ENCODE results near the genes TAF1A and WDR26.

DNA sequence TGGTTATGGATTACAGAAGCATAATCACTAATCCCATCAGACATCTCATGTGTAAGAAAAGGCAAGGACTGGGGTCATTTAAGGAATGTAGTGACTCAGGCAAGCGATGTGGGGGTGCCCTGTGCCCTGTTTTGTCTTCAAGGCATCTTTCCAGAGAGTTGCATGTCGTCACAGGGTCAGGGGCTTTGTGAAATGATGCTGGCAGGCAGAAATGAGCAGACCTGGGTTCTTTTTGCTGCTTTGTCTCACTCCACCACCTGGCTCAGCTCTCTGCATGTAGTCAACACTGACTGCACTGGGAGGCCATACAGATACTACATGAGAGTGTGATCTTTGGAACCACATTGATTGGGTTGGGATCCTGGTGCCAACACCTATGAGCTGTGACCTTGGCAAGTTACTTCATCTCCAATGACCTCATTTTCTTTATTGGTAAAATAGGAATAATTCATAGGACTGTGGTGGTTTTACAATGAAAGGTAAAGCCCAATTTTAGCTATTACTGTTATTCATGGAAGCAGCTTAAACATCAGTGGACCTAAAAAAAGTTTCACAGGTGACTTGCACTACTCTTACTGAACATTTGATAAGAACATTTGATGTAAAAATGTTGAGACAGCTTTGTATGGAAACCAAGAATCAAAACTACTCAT is 8.3 kb upstream of the HHIPL2 start:
- PRO-cap: no peak

DNA sequence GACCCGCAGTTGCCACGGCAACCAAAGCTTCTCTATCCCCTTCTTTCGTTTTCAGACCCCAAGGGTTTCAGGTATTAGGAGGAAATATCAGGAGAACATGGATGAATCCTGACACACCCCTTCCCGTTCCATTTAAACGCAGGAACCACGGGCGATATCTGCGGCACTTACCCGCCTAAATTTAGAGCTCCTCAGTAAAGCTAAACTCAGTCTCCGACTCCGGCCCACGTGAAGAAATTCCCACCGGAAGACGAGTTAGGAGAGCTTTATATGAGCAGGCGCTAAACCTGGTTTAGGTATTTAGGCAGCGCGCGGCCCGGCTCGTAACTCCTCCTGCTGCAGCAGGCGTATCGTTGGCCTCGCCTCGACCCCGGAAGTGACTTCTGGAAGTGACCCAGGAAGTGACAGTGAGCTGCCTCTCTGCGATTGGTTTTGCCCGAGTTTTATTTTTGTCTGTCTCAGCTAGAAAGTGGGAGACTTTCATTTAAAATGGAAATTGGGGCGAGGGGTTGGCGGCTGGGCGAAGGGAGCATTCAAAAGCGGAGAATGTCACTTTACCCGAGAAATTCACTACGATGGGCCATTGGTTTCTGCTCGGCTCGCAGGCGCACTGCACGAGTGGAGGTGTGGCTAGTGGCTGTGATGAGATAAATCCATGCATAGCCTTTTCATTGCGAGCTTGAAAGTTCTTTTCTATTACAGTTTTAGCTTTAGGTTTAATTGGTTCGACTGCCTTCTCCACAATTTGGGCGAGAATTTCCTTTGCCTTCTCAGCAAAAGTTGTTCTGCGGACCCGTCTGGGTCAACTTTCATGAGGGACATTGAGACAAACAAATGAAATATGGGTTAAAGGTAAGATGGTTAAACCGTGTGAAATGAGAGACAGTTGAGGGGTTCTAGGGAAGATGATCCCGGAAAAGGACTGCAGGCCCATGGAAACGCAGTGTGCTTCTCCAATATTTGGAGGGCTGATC is at the start of gene TAF1A:
TSS of gene TAF1A (minus strand) at position 378 of the 974 bp plus-strand sequence.
- PRO-cap: bidirectional peak, plus-strand start at position 472 of the sequence, minus-strand start at position 351 of the sequence

DNA sequence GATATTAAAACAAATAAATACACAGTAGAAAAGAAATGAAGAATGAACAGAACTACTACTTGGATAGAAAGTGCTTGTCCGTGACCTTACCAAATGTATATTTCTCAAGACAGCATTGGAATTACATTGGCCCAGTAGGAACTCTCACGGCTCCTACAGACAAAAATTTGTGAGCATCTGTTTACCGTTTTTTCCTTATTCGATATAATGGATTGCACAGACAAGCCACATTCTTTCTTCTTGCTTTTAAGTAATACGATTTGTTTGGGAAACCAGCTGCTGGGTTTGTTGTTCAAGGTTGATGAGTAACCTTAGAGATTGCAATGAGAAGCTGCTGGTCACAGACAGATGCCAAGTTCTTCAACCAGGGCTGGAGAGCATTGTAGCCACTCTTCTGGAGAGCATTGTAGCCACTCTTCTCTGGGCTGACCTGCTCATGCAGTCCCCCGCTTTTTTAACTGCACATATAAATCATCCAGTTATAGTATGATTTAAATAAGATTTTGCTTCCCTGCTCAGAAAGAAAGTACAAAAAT is 1.4 kb upstream of the MIA3 start:
- PRO-cap: no peak

- PRO-cap: no peak
Measured at GRCh38 chr1:223116586-223117131, 26.4 kb downstream of the TLR5 start.

DNA sequence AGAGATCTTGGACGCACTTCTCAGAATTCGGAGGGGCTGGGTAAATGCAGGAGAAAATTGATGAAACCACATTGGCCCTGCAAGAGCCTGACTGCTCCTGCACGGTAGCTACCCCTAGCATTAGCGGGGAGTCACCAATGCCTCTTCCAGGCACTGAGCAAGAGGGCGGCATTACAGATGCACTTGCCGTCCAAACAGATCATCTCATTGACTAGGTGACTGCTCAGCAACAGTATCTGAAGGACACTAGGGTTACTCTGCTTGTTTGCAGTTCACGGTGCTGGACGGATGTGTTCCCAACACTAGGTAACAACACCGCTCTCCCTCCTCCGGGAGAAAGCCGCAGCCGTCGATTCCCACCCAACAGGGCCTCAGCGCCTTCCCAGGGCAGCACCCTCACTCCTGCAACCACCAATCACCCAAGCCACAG is 939 bp downstream of the TLR5 start:
- PRO-cap: no peak

DNA sequence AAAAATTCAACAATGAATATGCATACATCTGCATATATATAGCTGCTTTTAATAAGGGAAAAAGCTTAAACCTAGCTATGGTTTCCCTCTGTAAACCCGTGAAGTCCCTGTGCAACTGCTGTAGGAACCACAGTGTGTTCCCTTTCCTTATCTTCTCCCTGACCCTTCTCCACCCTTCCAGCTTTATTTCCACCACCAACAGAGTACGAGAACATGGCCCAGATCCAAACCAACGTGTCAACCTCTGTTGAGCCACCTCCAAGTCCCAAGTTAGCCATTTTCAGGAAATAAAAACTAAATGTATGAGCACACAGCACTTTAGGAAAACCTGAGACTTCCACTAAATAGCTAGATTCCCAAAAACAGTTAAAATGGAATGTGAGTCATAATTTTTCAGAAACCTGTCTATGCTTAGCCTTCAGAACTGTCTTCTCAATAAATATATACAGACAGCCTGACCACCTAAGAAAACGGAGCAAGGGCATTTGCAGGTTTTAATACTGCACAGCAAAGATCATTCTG is 20.2 kb downstream of the SUSD4 start:
- PRO-cap: no peak

- PRO-cap: no peak
Measured at GRCh38 chr1:223627885-223628573, 37.5 kb downstream of the CAPN8 start.

GRCh38 chr1:223748175-223748669 is 35.9 kb downstream of the CAPN2 start:
- PRO-cap: no peak

DNA sequence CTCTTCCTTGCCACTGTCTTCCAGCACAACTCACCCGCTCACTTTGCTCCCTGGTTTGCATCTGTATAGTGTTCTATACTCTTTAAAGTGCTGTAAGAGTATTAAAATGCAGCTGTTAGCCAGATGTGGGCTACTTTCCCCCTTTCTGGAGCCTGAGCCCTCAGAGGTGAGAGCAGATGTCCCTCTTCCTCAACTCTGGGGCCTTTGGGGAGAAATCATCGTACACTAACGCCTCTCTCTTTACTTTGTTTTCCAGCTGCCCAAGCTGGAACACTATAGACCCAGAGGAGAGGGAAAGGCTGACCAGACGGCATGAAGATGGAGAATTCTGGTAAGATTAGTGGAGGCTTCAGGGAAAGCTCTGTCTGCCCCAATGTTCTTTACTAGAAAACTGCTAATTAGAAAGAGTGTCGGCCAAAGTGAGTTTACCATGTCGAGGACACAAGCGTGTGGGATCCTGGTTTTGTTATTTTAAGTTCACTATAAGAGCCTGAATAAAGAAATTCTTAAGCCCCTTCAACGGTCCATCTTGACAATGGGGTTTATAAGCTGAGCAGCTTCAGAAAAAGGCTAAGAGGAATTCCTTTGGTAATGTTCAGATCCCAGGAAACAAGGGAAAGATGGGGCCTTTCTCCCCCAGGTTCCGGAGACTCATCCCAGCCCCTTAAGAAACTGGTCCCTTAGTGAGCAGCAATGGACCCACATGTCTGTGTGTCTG is 39.6 kb downstream of the CAPN2 start:
- PRO-cap: no peak

DNA sequence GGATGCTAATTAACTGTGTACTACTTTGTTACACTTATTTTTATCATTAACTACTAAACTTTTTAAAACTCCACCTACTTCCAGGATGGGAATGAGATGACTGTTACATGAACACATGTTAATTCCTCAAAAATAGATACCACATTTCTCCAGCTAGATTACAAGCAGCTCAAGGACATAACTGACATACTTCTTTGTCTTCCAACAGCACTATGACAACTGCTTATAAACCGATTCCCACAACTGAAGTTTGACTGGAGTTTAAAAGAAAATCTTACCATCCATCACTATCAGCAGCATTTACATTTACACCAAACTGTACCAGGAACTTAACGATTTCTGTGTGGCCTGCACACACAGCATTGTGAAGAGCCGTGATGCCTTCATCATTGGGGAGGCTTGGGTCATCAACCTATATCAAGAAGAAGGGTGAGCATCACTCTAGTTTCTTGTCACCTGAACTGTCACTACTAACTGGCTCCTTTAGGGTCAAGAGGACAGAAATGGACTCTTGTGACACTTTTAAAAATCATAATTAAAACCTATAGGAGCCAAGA is 53.6 kb downstream of the TP53BP2 start:
- PRO-cap: no peak

DNA sequence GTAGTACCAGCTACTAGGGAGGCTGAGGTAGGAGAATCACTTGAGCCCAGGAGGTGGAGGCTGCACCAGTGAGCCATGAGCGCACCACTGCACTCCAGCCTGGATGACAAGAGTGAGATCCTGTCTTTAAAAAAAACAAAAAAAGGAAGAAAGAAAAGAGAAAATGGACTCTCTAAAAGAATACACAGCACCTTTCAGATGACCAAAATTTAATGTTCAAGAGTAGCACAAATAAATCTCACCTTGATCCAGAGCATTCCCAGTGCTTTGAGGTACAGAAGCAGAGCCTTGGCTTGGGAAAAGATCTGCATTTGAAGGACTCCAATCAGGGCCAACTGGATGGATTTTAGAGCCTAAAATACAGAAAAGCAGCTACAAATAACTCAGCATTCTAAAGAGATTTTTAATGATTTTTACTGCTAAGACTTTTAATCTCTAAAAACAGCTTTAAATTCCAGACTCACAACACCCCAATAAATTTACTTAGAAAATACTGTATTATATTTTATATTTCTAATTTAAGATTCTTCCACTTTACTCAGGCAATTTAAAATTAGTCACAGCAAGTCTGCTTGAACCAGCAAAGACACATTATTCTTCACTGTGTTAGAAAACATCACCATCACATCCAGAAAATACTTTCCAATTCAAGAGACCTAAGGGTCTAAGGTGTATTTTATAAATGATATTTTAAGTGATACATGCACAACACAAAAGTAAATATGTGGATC is 45.1 kb downstream of the TP53BP2 start:
- PRO-cap: no peak

- PRO-cap: no peak
Measured at GRCh38 chr1:223831743-223832224, 14.0 kb downstream of the TP53BP2 start.

- PRO-cap: no peak
Measured at GRCh38 chr1:224186807-224187052, 3.7 kb downstream of the DEGS1 start.

- PRO-cap: no peak
Measured at GRCh38 chr1:224195098-224195630, 12.1 kb downstream of the DEGS1 start.

DNA sequence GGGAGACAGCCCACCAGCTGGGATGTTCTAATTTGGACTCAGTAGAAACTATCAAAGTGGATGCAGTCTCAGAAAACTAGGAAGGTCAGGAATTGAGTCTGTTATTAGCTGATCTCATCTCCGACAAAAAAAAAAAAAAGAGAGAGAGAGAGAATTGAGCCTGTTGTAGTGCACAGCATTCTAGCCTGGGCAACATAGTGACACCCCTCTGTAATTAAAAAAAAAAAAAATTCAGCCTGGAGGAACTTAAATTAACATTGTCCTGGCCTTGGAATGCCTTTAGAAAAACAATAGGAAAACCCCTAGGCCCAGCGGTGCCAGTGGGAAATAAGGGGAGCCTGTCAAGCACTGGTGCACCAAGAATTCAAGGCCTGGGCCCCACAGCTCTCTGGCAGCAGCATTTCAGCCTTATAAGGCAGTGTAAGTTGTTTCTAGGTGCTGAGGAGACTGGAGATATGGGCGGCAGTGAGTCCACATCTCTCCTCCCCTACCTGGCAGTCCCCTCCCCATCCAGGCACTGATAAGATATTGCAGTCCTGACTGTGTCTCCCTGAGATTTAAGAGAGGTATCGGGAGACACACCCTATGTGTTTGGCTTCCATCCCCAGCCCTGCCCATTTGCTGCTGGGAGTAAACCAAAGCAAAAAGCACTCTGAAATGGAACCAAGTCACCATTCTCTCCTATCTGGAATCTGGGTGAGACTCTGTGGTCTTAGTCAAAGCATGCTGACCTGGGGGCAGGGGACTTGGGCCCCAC is 30.3 kb downstream of the DEGS1 start:
- PRO-cap: no peak

DNA sequence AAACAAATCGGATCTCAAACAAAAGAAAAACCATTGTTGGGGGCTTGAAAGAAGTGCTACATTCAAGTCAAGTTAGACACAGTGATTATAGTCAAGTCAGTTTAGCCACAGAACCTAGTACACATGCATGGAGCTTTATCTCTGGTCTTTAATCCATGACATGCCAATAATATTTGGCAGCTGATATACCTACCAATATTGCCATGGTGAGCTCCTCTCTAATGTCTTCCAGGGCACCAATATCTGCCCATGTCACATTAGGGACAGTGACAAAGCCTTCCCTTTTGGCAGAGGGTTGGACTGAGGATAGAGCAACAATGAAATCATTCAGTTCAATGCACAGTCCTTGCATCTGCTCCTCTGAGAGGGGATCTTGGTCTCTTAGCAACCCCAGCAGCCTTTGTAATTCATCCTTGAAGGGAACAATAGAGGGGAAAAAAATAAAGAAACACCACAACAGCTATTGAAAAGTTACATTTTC is 42.4 kb downstream of the NVL start:
- PRO-cap: no peak

- PRO-cap: unidirectional peak, minus-strand start at chr1:224341256
Measured at GRCh38 chr1:224340938-224341509, 11.1 kb upstream of the NVL start.

GRCh38 chr1:224387872-224388592 is 31.4 kb downstream of the CNIH4 start:
- PRO-cap: no peak

DNA sequence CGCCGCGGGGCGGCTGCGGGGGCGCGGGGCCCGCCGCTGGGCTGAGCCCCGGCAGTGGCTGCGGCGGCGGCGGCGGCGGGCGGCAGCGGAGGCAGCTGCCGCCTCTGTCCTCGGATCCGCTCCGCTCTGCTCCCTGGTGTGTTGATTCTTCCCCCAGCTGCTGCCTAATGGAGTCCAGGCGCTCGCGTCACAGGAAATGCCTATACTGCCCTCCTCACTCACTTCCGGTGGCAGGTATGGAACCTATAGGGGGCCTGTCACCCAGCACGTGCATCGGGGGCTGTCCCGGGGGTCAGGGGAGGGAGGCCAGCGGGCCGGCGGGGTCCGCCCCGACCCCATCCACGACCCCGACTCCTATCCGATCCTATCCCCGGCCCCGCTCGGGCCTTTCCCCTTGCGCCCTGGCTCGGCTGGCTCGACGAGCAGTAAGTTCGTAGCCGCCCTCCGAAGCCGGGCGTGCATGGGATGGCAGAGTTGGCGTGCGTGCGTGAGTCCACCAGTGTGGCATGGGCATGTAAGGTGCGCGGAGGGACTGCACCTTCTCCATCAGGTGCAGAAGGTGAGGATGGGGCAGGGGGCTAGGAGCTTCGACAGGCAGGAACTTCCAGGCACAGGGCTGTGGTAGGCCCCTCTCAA is at the start of gene WDR26:
TSS of gene WDR26 (minus strand) at position 169 of the 636 bp plus-strand sequence.
- PRO-cap: bidirectional peak, plus-strand start at position 221 of the sequence, minus-strand start at position 169 of the sequence

DNA sequence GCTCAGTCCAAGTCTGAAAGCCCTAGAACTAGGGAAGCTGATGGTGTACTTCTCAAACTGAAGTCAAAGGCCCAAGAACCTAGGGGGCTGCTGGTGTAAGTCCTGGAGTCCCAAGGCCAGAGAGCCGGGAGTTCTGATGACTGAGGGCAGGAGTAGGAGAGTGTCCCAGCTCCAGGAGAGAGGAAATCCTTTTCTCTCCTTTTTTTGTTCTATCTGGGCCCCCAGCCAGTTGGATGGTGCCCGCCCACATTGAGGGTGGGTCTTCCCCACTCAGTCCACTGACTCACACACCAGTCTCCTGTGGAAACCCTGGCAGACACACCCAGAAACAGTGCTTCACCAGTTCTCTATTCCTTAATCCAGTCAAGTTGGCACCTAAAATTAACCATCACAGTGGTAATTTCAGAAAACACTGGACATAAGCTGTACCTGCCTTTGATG is 12.6 kb upstream of the WDR26 start:
- PRO-cap: no peak